Panc1 (cell line): ENCODE data around the genes RPSA and ENTPD3.

- RRBS, 2 experiments, result no CpG with 5 or more reads among the region's 7 CpGs
These were observed 12.7 kb upstream of the EXOG start for GRCh38 chr3:38483457-38483898.

DNA sequence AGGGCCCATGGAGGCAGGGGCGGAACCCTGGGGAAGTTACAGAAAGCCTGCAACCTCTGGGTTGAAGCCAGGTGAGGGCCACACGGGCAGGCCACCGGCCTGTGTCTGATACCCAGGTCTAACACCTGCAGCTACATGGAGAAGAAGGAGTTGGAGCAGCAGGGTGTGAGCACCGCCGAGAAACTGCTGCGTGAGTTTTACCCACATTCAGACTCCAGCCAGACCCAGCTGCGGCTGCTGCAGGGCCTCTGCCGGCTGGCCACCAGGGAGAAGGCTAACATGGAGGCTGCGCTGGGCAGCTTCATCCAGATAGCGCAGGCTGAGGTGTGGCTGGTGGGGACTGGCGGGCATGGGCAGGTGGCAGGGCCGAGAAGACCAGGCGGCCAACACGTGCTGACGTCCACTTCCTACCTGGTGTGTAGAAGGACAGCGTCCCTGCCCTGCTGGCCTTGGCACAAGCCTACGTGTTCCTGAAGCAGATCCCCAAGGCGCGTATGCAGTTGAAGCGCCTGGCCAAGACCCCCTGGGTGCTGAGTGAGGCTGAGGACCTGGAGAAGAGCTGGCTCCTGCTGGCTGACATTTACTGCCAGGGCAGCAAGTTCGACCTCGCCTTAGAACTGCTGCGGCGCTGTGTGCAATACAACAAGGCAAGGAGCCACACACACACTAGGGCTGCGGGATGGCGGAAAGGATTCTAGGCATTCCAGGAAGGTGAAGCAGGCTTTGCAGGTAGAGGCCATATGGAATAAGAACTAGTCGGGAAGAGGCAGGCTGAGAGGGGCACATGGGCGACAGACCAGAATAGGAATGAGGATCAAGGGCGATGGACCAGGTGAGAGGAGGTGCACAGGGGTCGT is 16.1 kb downstream of the CSRNP1 start:
- RRBS, 2 experiments, result no CpG with 5 or more reads among the region's 30 CpGs

- RRBS, 2 experiments, result no CpG with 5 or more reads among the region's 43 CpGs
These were observed 14.8 kb downstream of the XIRP1 start for GRCh38 chr3:39177136-39178395.

DNA sequence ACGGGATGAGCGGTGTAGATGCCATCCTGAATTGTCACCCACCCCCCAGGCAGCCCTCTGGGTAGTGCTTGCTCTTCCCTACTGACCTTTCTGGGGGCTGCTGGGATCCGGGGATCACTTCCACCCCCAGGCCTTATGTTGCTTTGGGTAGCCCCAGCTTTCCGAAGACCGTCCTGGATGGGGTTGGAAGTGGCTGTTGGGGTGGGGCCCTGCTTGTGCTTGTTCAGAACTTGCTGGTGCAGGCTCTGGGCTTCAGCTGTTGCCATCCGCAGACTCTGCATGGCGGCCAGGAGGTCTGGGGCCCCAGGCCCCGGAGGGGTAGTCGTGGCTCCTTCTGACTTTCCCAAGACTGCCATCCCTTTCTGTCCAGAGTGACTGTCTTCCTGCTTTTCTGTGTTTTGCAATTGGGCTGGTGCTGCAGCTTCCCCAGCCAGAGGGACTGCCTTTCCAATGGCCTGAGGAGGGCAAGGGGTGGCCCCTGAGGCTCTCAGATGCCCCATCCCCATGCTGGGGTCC is 6.3 kb downstream of the XIRP1 start:
- RRBS, 2 experiments, result no CpG with 5 or more reads among the region's 9 CpGs

DNA sequence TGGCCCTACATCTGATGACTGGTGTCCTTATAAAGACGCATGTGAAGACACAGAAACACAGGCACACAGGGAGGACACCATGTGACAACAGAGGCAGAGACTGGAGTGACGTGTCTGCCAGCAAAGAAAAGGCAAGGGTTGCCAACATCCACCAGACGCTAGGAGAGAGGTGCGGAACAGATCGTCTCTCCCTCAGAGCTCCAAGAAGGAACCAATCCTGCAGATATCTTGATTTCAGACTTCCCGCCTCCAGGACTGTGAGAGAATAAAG is 42.8 kb downstream of the CX3CR1 start:
- RRBS, 2 experiments, result no CpG with 5 or more reads among the region's 6 CpGs

- RRBS, 2 experiments, result no CpG with 5 or more reads among the region's 10 CpGs
These were observed 1.7 kb upstream of the CX3CR1 start for GRCh38 chr3:39281478-39281984.

GRCh38 chr3:39406206-39407268 is at the start of gene RPSA:
TSS of gene RPSA (plus strand) at chr3:39406720.
- RRBS, 2 experiments, result 2 to 6% methylated on average over 12 to 15 of the region's 65 CpGs

DNA sequence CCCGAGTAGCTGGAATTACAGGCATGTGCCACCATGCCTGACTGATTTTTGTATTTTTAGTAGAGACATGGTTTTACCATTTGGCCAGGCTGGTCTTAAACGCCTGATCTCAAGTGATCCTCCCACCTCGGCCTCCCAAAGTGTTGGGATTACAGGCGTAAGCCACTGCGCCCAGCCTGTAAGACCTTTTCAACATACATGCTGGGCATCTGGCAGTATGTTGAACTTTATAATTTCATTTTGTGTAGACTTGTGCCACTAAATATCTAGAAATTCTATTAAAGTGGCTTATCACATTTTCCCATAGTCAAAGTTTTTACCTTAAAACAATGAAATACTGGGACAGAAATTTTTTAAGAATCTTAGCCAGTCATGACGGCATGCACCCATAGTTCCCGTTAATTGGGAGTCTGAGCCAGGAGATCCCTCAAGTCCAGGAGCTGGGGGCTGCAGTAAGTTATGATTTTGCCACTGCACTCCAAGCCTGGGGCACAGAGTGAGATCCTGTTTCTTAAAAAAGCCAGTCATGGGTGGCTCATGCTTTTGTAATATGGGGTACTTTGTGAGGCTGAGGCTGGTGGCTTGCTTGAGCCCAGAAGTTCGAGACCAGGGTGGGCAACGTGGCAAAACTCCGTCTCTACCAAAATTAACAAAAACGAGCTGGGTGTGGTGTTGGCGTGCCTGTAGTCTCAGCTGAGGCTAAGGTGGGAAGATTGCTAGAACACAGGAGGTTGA is 3.0 kb downstream of the RPSA start:
- RRBS, 2 experiments, result no CpG with 5 or more reads among the region's 12 CpGs

DNA sequence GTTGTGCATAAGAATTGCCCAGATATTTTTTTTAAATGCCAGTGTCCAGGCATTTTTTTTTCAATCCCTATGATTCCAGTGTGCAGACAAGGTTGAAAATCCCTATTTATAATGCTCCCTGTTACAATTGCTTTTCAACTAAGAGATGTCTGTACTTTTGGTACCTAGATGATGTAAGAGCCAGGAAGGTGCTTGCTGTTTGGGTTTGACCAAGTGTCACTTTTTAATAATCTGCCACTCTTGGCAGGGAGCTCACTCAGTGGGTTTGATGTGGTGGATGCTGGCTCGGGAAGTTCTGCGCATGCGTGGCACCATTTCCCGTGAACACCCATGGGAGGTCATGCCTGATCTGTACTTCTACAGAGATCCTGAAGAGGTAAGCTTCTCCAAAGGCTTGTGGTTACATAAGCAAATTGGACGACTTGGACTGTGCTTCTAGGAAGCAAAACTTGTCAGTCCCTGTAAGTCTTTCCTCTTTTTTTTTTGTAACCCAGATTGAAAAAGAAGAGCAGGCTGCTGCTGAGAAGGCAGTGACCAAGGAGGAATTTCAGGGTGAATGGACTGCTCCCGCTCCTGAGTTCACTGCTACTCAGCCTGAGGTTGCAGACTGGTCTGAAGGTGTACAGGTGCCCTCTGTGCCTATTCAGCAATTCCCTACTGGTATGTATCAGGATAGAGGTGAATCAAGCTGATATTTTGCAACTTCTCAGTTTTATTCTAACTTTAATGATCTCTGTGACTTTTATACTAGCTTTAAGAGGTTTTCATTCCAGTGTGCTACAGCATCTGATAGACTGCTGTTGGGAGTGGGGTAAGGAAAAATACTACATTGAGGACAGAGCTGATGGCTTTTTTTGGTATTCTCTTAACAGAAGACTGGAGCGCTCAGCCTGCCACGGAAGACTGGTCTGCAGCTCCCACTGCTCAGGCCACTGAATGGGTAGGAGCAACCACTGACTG is 5.2 kb downstream of the RPSA start:
- RRBS, 2 experiments, result no CpG with 5 or more reads among the region's 8 CpGs

DNA sequence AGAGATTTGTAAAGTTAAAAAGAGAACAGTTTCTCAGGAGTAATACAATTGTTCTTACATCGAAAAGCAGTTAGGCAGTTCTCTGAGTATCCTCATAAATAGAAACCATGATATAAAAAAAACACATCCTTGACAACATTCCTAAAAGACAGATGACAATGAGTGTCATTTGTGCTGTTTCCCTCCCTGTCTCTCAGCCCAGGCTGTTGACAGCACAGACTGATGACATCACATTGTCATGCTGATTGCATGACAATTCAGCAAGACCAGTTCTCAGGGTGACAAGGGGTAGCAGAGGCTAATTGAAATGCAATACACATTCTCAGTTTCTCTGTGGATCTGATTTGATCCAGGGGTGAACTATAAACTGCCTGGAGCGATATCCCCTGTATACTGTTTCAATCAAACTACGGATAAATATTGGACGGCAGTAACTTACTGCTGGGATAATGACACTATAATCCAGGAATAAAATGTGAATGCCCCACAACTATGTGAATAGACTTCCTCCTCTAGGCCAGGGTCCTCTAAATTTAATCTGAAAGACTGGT is 16.8 kb upstream of the EIF1B start:
- RRBS, 2 experiments, result no CpG with 5 or more reads among the region's 4 CpGs

DNA sequence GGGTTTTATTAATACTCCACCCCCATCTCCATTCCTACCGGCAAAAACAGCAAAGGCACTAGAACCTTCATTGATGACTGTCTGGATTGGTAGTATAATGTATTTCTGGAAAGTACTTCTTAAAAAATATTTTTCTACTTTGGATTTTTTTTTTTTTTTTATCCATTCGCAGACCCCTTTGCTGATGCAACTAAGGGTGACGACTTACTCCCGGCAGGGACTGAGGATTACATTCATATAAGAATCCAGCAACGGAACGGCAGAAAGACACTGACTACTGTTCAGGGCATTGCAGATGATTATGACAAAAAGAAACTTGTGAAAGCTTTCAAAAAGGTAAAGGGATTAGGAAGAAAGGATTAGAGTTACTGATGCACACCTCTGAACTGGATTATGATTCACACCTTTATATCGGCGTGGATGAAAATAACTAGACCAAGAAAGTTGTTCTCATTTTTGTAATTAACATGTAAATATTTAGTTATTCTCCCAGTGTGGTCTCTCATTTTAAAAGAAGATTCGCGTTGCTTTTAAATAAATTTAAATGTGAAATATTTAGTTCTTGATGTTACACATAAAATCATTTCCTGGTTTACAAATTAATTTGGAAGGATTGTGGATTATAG is 1.3 kb downstream of the EIF1B start:
- RRBS, 2 experiments, result no CpG with 5 or more reads among the region's 10 CpGs

- RRBS, 2 experiments, result 3 to 4% methylated on average over 4 to 8 of the region's 45 CpGs
These were observed at the start of gene ENTPD3 for GRCh38 chr3:40386775-40387494. TSS of gene ENTPD3 (plus strand) at chr3:40387184.

DNA sequence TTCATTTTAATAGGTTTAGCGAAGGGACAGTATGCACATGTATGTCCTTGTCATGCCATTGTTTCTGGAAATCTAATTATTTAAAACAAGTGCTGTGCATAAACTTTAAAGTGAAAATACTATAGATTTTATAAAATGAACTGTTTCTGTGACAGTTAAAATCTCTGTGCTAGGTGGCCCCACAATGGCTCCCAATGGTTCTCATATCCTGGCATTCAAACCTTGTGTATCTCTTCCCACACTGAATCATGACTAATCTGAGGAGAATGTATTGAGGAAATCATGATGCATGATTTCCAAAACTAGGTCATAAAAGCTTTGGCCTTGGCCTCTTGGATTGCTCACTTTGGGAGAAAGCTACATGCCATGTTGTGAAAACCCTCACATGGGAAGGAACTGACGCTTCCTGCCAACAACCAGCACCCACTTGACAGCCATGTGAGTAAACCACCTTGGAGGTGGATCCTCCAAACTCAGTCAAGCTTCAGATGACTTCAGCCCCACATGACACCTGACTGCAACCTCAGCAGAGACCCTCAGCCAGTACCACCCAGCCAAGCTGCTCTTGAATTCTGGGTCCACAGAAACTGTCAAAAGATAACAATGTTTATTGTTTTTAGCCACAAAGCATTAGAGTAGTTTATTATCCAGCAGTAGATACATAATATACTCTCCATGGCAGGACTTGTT is 1.2 kb upstream of the ZNF620 start:
- RRBS, 2 experiments, result no CpG with 5 or more reads among the region's 2 CpGs

GRCh38 chr3:40523767-40524020 is 1.1 kb upstream of the ZNF621 start:
- RRBS, 2 experiments, result no CpG with 5 or more reads among the region's 2 CpGs

- RRBS, 2 experiments, result 29% methylated on average over 3 of the region's 16 CpGs; no CpG with 5 or more reads in 1 of the 2 experiments
These were observed 256.3 kb downstream of the ZNF621 start for GRCh38 chr3:40780923-40781569.

GRCh38 chr3:41201699-41201967 is 2.3 kb downstream of the CTNNB1 start:
- RRBS, 2 experiments, result no CpG with 5 or more reads among the region's 1 CpG

- RRBS, 2 experiments, result no CpG with 5 or more reads among the region's 1 CpG
These were observed 3.6 kb downstream of the CTNNB1 start for GRCh38 chr3:41202799-41203487.

- RRBS, 2 experiments, result no CpG with 5 or more reads among the region's 6 CpGs
These were observed 34.2 kb downstream of the CTNNB1 start for GRCh38 chr3:41233435-41234063.

- RRBS, 2 experiments, result no CpG with 5 or more reads among the region's 3 CpGs
These were observed 38.7 kb downstream of the CTNNB1 start for GRCh38 chr3:41237958-41238423.

GRCh38 chr3:41240577-41240971 is 41.3 kb downstream of the CTNNB1 start:
- RRBS, 2 experiments, result no CpG with 5 or more reads among the region's 2 CpGs